Cardiac atrium fibroblast (primary cell): ENCODE results near the genes SASH1, KATNA1 and LATS1.

GRCh38 chr6:147558929-147559533 is 50.5 kb downstream of the SAMD5 start:
- RAMPAGE, long total RNA = no peak

GRCh38 chr6:148144906-148145262 is 197.8 kb upstream of the SASH1 start:
- RAMPAGE, long total RNA = no peak

DNA sequence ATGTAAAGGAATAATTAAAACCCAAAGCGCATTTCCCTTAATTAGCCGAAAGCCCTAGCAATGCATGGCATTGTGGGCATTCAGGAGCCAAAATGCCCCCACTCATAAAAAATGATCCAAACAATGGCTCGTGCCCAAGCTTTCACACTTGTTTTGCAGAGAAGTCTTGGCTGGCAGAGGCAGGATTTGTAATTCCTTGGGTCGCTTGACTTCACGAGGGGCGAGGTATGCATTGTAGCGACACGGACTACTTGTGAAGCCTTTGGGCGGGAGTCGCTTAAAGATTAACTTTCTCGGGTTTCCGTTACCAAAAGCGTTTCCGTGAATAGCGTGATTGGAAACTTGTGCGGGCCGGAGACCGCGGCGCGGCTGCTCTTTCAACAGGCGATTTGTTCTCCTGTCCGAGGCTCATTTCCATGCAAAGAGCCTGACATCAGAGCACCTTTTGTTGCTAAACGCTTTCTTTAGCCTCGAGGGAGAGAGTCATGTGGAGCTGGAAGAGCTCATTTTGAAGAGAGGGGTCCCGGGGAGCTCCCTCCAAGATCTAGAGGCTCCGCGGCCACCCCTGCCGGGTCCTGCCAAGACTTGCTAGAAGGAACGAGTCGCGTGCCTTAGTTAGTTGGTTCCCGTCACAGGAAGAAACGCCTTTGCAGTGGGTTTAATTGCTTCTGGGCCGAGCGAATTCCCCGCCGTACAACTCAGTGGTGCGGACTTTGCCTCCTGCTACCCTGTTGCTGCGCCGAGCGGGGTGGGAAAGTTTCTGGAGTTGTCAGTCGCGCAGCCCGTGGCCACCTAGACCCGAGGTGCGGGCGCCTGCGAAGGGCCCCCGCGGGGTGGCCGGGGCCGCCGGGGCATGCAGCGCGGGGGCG is at the start of gene SASH1:
Gene SASH1 (plus strand): TSS at position 751 of the 869 bp plus-strand sequence.
- RAMPAGE, long total RNA = no peak

- RAMPAGE, long total RNA = no peak
Observed at GRCh38 chr6:148397931-148398760, 55.5 kb downstream of the SASH1 start.

DNA sequence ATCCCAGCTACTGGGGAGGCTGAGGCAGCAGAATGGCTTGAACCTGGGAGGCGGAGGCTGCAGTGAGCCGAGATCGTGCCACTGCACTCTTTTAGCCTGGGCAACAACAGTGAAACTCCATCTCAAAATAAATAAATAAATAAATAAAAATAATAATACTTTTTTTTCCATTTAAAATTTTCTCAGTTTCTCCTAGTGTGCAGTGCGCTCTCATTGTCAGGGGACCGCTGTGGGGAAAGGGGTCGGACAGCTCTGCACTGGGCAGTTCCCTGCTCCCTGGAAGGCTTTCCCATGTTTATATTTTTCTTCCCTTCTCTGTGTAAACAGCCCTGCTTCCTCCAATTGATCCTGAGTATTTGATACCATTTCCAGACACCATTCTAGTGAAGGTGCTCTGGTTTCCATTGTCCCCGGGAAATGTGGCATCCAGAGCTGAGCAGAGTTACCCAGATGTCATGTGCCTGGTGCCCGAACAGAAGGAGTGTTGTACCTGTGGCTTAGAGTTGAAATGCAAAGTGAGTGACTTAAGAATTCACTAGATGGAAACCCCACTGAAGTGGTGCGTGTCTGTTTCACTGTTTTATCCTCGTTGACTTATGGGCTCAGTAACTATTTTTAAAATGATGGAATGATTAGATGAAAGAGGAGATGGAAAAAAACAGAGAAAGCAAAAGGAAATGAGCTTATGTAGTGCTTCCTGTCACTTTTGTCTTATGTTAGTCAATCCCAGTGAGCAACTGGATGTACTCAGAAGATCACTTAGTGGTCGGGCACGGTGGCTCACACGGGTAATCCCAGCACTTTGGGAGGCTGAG is 83.7 kb downstream of the SASH1 start:
- RAMPAGE, long total RNA = no peak

GRCh38 chr6:148473936-148474443 is 131.4 kb downstream of the SASH1 start:
- RAMPAGE, long total RNA = no peak

- RAMPAGE, long total RNA = no peak
Observed at GRCh38 chr6:148509078-148509391, 166.4 kb downstream of the SASH1 start.

GRCh38 chr6:148538060-148539048 is 195.7 kb downstream of the SASH1 start:
- RAMPAGE, long total RNA = no peak

- RAMPAGE, long total RNA = no peak
Observed at GRCh38 chr6:148693785-148694184, 53.0 kb upstream of the UST start.

DNA sequence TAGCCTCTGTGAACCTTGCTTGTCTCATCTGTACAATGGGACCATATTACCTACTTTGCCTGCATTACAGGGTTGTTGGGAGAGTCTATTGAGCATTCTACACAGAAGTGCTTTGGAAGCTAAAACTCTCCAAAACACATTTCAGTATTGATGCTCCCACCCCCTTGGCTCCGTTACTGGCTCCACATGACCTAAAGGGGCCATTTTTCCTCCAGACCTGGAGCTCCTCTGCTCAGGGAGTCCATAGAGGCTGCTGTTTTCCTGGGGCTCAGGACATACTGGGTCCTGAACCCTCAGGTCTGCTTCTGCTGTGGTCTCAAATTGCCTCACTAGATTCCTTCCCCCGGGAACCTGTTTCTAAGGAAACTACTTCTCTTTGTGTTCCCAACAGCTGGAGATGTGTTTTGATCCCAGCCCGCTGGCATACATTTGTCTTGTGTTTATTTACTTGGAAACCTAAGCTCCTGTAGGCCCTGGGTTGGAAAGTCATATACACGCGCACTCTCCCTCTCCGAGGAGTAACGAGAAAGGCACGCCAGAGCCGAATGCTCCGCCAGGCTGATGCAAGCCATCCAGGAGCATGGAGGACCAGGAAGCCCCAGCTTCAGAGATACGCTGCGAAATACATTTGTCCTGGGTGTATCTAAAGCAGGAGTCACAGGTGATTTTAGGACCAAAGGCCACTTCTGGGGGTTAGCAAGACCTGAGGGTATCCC is 222.8 kb downstream of the UST start:
- RAMPAGE, long total RNA = no peak

DNA sequence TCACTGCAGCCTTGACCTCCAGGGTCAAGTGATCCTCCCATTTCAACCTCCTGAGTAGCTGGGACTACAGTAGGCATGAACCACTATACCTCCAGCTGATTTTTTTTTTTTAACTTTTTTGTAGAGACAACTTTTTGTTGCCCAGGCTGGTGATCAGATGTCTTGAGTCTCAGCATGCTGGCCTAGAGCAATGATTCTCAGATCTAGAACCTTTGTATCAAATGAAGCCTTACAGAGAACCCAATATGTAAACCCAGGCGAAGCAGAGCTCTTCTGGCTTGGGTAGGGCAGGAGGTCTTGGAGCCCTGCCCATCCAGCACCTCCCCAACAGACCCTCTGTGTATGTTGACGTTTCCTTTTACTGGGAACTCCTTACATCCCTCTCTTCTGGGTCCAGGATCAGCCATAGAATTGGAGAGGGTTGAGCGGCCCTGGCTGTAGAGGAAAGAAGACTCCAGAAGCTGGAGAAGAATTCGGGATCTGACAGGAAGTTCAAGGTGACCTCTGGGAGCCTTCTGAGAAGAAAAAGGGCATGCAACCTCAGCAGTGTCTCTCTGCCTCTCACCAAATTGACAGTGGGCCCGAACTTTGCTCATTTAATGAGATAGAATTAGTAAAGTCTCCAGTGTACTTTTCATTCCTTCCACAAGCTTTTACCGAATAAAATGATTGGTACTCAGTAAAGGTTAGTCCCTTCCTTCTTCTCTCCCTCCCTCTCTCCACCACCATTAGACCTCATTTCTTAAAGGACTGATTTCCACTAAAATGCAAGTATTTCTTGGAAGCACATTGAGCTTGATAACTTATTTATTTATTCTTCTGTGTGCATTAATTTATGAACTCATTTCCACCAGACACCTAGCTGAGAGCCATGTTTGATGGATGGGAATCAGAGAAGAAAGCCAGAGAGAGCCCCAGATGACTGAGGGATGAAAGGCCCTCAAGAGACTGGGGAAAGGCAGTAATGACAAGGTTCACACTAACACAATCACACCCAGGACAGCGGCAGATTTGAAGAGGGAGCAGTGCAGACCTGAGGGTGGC is 258.4 kb downstream of the UST start:
- RAMPAGE, long total RNA = no peak

DNA sequence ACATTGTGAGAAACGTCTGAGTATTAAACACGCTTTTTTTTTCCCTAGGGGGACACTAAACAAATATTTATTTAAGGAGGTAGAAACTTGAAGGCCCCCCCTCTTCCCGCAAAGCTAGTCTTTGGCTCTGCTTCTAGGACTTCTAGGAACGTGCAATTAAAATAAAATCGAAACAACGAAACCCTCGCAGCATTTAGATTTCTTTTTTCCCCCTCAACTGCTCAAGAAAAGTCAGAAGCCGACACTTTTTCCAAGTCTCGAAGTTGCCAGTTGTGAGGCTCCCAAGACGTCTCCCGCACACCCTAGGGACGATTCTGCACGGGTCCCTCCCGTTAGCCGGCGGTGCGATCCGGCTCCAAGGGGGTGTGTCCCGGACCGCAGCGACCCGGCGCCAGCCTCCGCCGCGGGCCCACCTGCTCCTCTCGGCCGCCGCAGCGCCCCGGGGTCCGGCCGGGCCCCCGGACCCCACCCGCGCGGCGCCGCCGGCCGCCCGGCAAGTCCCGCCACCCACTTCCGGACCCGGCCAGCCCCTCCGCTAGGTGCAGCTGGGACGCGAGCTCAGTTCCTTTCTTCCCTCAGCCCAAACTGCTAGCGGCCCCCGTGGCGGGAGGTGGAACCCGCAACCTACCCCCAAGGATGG is 796 bp upstream of the TAB2 start:
- RAMPAGE, long total RNA = no peak

- RAMPAGE, long total RNA = no peak
Observed at GRCh38 chr6:149318857-149319218, 1.3 kb downstream of the TAB2 start.

GRCh38 chr6:149397397-149397960 is 2.6 kb upstream of the SUMO4 start:
- RAMPAGE, long total RNA = no peak

DNA sequence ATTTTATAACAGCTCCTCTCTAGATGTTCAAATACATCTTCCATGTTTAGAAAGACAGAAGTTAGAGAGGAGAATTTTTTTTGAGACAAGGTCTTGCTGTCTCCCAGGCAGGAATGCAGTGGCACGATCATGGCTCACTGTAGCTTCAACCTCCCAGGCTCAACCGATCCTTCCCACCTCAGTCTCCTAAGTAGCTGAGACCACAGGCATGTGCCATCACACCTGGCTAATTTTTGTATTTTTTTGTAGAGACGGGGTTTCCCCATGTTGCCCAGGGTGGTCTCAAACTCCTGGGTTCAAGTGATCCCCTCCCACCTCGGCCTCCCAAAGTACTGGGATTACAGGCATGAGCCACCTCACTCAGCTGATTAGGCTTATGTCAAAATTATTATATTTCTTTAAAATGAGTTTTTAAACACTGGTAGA is 21.7 kb upstream of the ZC3H12D start:
- RAMPAGE, long total RNA = no peak

- RAMPAGE, long total RNA = no peak
Observed at GRCh38 chr6:149544830-149545909, 673 bp downstream of the PPIL4 start.

DNA sequence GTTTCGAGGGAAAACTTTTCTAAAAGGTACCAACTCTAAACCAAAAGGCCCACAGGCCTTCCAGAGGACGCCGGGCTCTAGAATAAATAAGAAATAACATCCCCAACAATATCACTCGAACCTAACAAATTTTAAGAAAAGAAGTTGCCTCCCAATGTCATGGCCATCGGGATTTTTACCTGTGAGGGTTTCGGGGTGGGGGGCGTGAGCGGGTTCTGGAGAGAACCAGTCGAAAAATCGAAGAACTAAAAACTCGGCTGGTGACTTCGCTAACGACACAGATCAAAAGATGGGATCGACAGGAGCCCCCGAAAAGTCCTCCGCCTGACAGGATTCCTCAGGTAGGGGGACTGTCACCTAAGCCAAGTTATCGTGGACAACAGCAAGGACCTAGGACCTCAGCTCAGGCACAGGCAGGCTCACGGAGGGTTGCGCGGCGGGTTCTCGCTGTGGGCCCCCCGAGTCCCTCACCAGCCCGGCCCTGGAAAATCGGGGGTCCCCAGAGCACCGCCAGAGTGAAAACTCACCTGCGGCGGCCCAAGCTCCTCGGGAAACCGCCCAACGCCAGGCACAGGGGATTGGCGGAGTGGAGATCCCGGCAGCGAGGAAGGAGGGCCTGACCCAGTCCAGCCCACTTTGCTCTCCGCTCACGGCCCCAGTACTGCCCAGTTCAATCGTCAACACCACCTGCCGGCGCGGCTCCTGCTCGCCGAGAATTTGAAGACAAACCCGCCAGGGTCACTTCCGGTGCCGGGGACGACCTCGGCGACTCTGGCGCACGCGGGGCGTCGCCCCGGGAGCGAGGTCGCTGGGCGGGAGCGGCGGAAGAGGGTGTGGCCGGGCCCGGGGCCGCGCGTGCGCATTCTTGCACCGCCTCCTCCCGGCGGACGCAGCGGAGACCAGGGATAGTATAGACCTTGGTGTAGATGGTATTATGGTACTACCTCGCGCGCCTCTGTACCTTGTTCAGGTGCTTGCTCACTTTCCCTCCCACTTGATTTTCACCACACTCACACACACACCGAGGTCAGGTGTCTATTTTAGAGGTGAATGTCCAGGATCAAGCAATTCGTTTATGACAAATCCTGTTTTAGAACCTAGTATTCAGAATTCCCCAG is at the start of gene KATNA1:
Gene KATNA1 (minus strand): TSS at position 773 of the 1,118 bp plus-strand sequence.
- RAMPAGE, long total RNA = start-site peak on the minus strand centred at position 750 of the sequence, 116 bp wide, 187 and 18 reads in 2 replicates

DNA sequence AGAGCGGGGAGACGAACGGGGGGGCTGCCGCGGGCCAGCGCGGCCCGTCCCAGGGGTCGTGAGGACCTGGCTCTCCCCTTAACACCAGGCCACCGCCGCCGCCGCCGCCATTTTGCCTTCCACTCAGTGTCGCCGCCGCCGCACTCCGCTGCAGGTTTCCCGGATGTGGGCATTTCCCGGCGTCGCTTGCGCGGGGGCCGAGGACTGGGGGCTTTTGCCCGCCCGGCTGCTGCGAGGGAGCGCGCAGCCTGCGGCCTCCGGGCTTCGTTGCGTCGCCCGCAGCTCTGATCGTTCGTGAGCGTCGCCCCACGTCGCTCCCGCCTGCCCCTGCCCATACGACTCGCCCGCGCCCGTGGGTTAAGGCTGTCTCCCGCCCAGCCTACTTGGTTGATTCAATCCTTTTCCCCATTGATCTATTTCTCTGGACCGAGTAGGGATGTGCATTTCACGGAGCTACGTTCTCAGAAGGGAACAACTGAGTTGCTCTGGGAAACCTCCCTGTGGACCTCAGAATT is at the start of gene LATS1:
Gene LATS1 (minus strand): TSS at position 150 of the 515 bp plus-strand sequence.
- RAMPAGE, long total RNA = start-site peak on the minus strand centred at position 129 of the sequence, 24 bp wide, 36 and 62 reads in 2 replicates

GRCh38 chr6:149842460-149843133 is 21.6 kb downstream of the LRP11 start:
- RAMPAGE, long total RNA = no peak

DNA sequence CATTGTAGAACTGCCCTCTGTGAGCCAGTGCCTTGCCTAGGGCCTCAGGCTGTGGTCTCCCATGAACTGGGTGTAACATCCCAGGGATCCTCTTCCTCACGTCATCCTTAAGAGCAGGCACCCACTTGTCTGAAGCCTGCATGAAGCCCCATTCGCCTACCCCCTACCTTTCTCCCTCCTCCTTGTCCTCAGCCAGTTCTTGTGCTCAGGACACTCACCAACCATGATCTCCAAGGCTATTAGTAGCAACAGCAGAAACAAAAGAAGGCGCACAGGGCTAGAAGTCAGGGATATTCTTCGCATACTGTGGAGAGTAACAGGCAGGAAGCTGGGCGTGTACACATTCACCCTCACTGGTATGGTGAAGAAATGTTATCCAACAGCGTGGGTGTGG is 7.3 kb downstream of the RAET1E start:
- RAMPAGE, long total RNA = no peak